Measurements from ENCODE around the gene MYH10.

DNA sequence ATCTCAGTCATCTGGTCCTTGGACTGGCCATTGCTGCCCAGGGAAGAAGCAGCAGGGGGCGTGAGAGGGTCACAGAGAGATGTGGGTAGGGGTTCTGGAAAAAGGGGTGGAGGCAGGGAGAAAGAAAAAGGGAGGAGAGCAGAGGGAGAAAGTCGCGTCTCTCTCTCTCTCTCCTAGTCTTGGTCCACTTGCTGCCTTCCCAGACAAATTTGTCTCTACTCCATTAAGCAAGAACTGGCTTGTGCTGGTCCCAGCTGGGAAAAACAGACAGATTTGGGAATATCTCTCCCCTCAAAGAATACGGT is 4.5 kb downstream of the SHBG start:
- PRO-cap = no peak

DNA sequence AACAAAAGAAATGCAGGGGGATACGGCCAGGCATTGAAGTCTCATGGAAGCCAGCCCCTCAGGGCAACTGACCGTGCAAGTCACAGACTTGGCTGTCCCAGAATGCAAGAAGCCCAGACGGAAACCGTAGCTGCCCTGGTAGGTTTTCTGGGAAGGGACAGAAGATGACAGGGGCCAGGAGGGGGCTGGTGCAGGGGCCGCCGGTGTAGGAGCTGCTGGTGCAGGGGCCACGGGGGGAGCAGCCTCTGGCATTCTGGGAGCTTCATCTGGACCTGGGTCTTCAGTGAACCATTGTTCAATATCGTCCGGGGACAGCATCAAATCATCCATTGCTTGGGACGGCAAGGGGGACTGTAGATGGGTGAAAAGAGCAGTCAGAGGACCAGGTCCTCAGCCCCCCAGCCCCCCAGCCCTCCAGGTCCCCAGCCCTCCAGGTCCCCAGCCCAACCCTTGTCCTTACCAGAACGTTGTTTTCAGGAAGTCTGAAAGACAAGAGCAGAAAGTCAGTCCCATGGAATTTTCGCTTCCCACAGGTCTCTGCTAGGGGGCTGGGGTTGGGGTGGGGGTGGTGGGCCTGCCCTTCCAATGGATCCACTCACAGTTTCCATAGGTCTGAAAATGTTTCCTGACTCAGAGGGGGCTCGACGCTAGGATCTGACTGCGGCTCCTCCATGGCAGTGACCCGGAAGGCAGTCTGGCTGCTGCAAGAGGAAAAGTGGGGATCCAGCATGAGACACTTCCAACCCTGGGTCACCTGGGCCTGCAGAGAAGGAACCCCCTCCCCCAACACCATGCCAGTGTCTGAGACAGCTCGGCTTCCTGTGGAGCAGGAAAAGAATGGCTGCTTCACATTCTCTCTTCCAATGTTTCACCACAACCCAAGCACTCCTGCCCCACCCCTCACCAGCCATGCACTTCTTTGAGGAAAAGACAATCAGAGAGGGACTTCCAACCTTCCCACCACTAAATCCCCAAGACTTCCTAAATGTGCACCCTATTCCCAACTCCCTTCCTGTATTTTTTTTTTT is 11.1 kb downstream of the TP53 start:
- PRO-cap = no peak

DNA sequence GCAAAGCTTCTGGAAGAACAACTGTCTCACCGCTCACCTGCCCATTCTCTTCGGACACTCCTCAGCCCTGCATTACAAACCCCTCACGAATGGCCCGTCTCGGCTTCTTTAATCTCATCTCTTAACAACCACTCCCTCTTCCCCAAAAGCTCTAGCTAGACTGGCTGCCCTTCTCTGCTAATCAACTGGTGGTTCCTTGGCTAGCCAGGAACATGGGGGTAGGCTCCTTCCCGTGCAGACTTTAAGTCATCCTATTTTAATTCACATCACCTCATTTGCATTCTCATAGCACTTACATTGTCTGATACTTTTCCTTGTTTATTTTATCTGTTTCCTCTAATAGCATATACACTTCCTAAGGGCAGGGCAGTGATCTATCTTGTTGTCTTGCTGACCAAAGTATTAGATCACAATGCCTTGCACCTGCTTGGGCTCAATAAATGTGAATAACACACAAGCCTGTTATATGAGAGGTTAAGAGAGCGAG is 9.9 kb downstream of the TP53 start:
- PRO-cap = no peak

GRCh38 chr17:7767604-7768169 is 50.1 kb downstream of the DNAH2 start:
- PRO-cap = no peak

GRCh38 chr17:7852831-7853323 is 2.0 kb upstream of the TMEM88 start:
- PRO-cap = no peak

DNA sequence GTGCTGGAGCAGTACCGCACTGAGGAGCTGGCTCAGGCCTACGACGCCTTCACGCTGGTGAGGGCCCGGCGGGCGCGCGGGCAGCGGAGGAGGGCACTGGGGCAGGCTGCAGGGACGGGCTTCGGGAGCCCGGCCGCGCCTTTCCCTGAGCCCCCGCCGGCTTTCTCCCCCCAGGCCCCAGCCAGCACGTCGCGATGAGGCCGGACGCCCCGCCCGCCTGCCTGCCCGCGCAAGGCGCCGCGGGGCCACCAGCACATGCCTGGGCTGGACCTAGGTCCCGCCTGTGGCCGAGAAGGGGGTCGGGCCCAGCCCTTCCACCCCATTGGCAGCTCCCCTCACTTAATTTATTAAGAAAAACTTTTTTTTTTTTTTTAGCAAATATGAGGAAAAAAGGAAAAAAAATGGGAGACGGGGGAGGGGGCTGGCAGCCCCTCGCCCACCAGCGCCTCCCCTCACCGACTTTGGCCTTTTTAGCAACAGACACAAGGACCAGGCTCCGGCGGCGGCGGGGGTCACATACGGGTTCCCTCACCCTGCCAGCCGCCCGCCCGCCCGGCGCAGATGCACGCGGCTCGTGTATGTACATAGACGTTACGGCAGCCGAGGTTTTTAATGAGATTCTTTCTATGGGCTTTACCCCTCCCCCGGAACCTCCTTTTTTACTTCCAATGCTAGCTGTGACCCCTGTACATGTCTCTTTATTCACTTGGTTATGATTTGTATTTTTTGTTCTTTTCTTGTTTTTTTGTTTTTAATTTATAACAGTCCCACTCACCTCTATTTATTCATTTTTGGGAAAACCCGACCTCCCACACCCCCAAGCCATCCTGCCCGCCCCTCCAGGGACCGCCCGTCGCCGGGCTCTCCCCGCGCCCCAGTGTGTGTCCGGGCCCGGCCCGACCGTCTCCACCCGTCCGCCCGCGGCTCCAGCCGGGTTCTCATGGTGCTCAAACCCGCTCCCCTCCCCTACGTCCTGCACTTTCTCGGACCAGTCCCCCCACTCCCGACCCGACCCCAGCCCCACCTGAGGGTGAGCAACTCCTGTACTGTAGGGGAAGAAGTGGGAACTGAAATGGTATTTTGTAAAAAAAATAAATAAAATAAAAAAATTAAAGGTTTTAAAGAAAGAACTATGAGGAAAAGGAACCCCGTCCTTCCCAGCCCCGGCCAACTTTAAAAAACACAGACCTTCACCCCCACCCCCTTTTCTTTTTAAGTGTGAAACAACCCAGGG is 1.1 kb upstream of the TMEM88 start:
- PRO-cap = no peak

GRCh38 chr17:7861485-7862320 is 3.9 kb downstream of the CYB5D1 start:
- PRO-cap = no peak

- PRO-cap = bidirectional peak, plus-strand start at chr17:7885915, minus-strand start at chr17:7885919; bidirectional peak, plus-strand start at chr17:7886094, minus-strand start at chr17:7885980
Measured at GRCh38 chr17:7885747-7885997, 2.9 kb upstream of the CHD3 start.

DNA sequence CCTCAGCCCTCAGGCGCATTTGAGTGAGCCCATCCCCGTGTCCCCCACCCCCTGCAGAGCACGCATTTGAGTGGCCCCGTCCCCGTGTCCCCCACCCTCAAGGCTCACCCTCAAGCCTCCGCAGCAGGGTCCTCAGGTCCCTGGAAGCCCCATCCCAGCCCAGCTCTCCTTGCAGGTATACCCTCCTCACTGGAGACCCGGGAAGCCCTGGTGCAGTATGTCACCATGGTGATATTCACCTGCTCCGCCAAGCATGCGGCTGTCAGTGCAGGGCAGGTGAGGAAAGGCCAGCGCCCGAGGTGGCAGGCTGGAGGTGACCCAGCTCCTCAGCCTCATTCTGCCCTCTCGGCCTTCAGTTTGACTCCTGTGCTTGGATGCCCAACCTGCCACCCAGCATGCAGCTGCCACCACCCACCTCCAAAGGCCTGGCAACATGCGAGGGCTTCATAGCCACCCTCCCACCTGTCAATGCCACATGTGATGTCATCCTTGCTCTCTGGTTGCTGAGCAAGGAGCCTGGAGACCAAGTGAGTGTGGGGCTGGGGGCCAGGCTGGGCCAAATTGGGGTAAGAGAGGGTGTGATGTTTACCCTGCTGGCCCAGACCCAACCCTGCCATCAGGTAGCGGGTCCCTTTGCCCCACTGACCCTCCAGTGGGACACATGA is 8.7 kb downstream of the ALOX15B start:
- PRO-cap = no peak

- PRO-cap = bidirectional peak, plus-strand start at chr17:8091230, minus-strand start at chr17:8091106
Measured at GRCh38 chr17:8090857-8091803, 3.6 kb upstream of the ALOX12B start.

DNA sequence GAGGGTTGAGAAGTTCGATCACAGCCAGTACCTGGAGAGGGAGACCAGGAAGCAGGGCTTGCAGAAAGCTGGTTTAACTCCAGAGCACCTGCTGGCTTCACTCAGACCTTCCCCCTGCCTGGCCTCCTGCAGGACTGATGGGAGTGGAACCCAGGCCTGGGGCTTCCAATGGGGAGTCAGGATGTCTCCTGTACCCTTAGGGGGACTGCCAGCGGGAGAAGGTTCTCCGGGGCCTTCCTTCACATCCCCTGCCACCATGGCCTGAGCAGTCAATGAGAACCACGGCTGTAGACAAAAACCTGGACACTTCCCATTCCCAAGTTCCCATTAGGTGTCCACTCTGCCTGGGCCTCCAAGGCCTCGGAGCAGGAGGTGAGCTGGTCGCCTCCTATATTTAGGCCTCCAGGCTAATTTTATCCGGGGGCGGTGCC is 1.4 kb downstream of the PER1 start:
- PRO-cap = bidirectional peak, plus-strand start outside the sequence, minus-strand start at position 362 of the sequence

- PRO-cap = unidirectional peak, minus-strand start at chr17:8173544; bidirectional peak, plus-strand start at chr17:8173902, minus-strand start at chr17:8173588
Measured at GRCh38 chr17:8173015-8173968, 2.9 kb downstream of the TMEM107 start.

DNA sequence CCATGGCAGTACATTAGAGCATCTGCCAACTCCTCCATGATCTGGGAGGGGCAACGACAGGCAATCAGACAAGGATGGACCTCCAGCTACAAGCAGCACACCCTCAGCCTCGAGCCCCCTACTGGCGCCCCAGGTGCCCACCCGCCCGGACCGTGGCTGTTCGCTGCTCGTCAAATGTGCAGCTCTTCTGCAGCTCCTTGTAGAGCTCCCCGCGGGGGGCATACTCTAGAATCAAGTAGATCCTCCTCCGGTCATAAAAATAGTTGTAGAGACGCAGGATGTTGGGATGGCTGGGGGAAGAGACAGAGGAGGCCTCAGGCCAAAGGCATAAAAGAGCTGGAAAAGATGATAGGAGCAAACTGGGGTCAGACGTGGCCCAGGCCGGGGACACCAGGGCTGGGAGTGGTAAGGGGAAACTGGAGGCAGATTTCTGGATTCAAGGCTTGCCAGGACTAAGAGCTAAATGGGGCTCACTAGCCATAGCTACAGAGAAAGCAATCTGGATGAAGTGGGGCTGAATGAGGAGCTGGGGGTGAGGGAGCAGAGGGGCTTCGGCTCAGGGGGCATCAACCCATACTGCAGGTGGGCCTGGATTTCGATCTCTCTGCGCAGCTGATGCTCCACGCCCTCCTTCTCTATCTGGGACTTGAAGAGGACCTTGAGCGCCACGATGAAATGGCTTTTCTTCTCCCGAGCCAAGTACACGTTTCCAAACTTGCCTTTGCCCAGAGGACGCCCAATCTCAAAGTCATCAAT is 3.6 kb downstream of the AURKB start:
- PRO-cap = no peak

DNA sequence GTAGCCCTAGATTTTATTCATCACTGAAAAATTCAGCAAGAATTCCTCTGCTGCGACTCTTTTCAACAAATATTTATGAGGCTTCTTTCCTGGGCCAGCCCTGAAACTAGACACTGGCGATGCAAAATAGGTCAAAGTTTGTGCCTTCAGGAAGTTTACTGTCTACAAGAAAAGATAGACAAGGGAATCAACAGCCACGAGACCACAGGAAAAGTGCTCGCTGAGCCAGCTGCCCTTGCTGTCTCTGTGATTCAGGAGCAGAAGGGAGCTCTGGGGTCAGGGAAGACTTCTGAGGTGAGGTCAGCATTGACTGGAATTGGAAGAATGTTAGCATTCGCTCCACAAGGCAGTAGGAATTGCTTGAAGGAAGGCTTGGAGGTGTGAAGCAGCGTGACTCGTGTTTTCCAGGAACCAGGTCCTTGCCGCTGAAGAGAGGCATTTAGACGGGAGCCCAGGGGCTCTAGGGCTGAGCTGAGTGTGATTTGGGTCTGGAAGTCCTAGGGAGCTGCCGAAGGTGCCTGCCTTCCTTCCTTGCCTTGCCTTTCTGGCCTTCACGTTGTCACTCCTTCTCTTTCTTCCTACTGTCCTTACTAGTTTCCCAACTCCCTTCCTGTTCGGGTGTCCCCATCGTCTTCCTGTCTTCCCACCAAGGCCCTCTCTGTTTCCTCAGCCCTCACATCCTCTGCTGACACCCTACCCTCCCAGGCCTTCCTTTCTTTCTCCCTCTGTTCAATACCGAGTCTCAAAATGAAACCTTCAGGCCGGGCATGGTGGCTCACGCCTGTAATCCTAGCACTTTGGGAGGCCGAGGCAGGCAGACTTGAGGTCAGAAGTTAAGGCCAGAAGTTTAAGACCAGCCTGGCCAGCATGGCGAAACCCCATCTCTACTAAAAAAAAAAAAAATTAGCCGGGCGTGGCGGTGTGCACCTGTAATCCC is 2.1 kb upstream of the RPL26 start:
- PRO-cap = no peak

- PRO-cap = no peak
Measured at GRCh38 chr17:8475119-8475476, 39.4 kb downstream of the NDEL1 start.

DNA sequence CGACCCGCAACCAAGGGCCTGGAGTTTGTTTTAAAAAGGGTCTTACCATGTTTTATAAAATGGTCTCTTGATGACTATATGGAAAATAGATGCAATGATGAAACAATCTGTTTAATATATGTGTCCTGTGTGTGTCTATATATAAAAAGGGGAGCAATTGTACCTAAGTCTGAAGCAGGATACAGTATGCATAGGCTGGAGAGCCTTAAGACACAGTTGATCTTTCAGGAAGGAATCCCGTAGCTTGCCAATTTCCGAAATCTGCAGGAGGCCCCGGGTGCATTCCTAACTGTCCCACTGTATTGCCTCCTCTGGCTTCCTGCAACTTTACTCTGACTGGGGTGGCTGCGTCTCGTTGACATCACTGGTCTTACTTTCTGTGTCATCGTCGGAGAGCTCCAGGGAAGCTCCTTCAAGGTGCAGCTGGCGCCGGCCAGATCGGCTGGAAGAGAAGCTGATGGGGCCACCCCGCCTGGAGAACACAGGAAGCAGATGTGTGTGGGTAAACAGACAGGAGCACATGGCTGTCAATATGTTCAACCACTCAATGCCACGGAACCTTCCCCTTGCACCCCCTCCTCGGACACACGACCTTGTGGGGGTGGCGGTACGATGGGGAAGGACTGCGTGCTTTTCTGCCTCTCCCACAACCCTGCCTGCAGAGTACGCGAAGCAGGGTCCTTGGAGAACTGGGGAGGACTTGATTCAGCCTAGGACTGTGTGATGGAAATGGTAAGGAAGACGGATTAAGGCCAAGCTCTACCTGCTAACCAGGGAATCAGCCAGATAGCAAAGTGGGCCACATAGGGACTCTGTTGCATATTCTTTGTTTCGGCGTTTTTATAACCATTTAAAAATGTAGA is 40.0 kb downstream of the NDEL1 start:
- PRO-cap = no peak

GRCh38 chr17:8630519-8631708 is at the start of gene MYH10:
Gene MYH10 (minus strand): TSS chr17:8630725.
- PRO-cap = bidirectional peak, plus-strand start at chr17:8631087, minus-strand start at chr17:8630927; bidirectional peak, plus-strand start at chr17:8631432, minus-strand start at chr17:8631323

DNA sequence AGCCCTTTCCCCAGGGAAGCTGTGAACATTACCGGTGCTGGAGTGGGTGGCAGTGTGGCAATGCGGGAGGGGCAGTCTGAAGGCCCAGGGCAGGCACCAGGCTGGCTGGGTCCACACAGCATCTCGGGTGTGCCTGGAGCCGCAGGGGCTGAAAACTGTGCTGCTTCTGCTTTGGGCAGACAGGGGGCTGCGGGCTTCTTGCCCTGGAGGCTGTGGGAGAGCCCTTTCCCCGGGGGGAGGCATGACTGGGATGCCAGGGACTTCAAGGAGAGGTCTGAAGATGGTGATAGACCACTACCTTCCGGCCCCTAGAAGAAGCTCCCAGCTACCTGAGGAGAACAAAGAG is 6.7 kb upstream of the PIK3R6 start:
- PRO-cap = no peak

DNA sequence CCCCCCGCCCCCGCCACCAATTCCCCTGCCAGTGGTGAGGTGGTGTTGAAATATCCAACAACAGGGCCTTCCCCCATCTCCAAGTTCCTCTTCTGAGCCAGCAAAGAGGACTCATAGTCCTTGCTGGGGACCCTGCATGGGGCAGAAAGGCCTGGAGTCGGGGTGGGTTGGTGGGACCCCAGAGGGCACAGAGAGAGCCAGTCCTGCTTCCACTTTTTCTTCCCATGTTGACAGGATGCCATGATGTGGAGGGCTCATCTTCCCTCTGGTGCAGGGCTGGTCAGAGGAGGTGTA is 49.0 kb upstream of the PIK3R6 start:
- PRO-cap = no peak

GRCh38 chr17:8941221-8941978 is 24.1 kb downstream of the PIK3R5 start:
- PRO-cap = unidirectional peak, plus-strand start at chr17:8941327; bidirectional peak, plus-strand start at chr17:8941663, minus-strand start at chr17:8941468